Brain (tissue), 1 donor: ENCODE data around the genes TWSG1 and TXNDC2.

DNA sequence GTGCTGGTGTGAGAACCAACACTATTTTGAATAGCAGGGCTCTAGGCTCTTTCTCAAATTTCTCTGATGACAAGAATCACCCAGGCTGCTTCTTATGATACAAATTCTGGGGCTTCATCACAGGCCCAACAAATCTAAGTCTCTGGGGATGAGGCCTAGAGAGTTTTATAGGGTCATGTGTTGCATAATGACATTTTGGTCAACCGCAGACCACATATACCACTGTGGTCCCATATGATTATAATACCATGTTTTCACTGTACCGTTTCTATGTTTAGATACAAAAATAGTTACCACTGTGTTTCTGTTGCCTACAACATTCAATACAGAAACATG is 485.0 kb downstream of the PTPRM start:
- RRBS: no CpG with 5 or more reads among the region's 2 CpGs

DNA sequence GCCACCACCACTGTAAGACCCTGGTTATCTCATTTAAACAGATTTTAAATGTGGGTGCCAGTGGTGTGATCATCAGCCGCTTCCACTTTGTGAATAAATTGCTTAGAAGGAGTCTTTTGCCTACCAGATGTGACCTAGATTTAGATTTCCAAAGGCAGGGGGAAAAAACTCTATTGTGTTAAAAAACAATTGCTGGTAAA is 466.4 kb upstream of the RAB12 start:
- RRBS: no CpG with 5 or more reads among the region's 1 CpG

DNA sequence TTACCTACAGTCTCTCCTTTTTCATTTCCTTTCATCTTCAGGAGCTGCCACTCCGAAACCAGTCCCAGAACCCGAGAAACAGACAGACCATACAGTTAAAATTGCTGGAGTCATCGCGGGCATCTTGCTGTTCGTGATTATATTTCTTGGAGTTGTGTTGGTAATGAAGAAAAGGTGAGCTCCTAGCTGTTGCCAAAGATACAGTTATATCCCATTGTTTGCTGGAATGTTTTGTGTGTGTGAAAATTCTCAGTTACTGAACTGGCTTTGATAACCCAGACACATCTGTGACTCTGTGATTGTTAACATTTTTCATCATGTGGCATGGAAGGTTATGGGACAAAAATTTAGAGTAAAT is 465.7 kb upstream of the RAB12 start:
- RRBS: no CpG with 5 or more reads among the region's 5 CpGs

DNA sequence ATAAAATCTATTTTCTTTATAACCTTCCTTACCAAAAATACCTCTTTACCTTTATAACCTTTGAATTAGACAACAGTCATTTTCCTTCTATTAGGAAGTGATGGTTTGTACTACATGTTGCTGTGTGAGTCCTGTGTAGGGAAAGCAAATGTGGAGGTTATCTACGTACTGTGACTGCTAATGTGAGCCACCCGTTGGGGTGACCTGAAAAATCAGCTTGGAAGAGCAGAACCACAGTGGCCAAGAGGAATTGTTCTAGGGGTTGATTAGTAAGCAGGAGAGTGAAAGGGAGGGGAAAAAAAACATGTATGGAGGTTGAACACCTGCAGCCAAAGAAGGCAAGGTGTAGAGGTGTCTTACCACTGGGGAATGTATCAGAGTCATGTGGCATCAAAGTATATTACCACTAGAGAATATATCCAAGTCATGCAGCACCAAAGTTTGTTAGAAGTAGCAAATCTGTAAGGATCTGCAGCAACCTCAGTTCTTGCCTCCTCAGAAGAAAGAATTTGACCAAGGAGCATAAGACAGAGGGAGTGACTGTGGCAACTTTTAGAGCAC is 429.3 kb upstream of the RAB12 start:
- RRBS: no CpG with 5 or more reads among the region's 2 CpGs

DNA sequence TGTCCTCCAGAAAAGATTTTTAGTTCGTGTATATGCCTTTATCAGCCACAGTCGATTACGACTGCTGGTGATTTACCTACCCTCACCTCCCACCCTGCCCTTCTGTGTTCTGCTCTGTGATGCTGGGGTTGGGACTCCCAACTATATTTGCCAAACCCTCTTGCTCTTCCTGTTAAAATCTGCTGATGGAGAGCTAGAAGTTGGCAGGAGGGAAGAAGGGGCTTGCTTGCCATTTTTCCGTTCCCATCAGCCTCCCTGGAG is 30.7 kb downstream of the RAB12 start:
- RRBS: no CpG with 5 or more reads among the region's 4 CpGs

DNA sequence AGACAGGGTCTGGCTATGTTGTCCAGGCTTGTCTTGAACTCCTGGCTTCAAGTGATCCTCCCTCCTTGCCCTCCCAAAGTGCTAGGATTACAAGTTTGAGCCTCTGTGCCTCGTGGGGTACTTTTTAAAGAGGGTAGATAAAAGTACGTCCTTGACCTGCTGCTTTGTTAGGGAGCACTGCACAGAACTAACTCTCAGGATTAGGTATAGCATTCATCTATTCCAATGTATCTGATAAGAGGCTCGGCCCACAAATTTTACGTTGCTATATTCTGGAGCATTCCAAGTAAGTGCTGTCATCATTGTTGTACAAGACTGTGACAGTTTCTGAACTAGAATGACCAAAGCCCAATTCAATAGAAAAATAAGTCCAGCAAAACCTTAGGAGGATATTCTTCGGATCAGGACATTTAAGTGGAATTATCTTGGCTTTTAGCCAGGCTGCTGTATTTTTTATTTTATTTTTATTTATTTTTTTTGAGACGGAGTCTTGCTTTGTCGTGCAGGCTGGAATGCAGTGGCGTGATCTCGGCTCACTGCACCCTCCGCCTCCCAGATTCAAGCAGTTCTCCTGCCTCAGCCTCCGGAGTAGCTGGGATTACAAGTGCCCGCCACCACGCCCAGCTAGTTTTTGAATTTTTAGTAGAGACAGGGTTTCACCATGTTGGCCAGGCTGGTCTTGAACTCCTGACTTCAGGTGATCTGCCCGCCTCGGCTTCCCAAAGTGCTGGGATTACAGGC is 4.2 kb downstream of the MTCL1 start:
- RRBS: no CpG with 5 or more reads among the region's 15 CpGs

- RRBS: no CpG with 5 or more reads among the region's 3 CpGs
Measured at GRCh38 chr18:8755481-8755870, 50.1 kb downstream of the MTCL1 start.

GRCh38 chr18:8951609-8952020 is 150.9 kb upstream of the NDUFV2 start:
- RRBS: no CpG with 5 or more reads among the region's 2 CpGs

DNA sequence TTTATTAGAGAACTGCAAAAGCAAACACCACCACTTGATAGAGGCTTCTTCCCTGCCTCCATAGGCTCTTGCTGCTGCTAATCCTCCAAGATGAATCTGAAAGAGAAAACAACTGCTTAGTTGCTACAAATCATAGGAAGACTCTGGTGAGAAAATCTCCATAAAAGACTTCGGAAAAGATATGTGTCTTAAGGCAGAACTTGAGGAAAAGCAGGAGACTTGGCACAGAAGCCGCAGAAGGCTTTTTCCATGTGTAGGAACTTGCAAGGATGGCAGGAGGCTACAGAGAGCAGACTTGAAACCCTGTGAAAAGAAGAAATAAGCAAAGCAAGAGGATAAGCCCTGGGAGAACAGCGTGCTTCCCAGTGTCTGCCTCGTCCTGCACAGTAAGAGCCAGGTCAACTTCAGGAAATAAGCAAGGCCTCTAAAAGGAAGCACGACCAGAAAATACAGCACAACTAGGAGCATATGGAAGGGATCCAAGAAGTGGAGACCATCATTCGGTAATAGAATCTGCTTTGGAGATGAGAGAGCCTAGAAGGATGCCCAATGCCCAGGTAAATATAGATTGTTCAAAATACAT is 128.2 kb upstream of the NDUFV2 start:
- RRBS: no CpG with 5 or more reads among the region's 6 CpGs

GRCh38 chr18:9017138-9018195 is 85.0 kb upstream of the NDUFV2 start:
- RRBS: no CpG with 5 or more reads among the region's 40 CpGs

- RRBS: no CpG with 5 or more reads among the region's 10 CpGs
Measured at GRCh38 chr18:9110396-9111009, 8.0 kb downstream of the NDUFV2 start.

- RRBS: 2% methylated on average over 57 of the region's 114 CpGs
Measured at GRCh38 chr18:9334321-9335432, at the start of gene TWSG1. Gene TWSG1, plus strand, starts transcription at chr18:9334773.

DNA sequence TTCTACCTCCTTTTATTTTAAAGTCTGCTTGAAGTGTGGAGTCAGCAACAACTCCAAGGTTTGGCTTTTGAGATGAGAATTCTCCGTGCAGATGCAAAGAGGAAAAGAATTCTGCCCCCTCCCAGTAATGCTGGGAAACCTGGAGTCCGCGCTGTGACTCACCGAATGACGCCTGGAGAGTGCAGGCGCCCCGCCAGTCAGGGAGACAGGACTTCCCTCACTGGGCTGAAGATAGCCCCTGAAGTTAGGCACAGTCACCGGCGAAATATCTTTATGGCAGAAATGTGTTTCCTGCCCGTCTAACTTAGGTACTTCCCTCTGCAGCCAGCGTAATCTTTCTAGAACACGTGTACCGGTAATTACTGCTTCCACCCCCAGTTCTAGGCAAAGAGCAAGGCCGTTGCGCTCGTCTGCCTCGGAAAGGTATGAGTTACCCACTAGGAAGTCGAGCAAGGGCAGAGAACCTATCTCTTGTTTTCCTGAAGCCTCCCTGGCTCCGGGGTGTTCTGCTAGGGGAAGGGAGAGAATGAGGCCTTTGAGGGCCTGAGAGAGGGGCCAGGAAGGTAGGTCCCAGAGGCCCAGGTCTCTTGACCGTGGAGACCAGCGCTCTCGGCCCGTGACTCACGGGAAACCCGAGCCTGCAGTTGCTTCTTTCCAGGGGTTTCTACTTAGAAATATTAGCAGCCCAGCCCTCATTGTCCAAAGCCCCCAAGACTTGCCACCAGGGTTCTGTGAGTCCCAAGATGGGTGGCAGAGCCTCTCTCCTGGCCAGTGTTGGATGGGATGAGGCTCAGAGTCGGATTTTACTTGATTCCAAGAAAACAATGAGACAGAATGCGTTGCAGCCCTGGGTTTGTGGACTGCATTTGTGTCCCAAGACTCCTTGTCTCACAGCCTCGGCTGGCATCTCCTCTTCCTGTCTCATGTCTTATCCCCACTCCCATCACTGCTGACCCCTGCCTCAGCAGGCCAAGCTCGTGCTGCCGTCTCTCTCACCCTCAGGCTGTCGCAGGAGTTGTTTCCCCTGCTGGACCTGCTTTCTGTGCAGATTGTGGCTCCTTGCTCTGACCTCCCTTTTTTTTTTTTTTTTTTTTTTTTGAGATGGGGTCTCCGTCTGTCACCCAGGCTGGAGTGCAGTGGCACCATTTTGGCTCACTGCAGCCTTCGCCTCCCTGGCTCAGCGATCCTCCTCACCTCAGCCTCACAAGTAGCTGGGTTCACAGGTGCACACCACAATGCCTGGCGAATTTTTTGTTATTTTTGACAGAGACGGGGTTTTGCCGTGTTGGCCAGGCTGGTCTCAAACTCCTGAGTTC is 70.3 kb downstream of the TWSG1 start:
- RRBS: 87% methylated on average over 6 of the region's 37 CpGs

DNA sequence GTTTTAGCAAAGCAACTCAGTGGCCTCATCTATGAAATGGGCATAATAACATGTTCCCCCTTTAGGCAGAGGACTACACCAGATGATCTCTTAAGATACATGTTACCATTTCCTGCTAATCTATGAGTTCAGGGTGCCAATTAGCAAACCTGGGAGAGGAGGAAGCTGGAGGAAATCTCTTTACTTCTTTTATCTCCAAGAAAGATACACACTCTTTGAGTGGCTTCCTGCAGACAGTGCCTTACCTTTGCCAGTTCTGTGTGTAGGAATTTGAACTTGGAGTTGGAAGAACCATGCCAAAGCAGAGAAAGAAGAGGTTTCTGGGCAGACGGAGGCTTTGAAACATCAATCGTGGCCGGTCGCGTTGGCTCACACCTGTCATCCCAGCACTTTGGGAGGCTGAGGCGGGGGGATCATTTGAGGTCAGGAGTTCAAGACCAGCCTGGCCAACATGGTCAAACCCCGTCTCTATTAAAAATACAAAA is 2.2 kb downstream of the RAB31 start:
- RRBS: no CpG with 5 or more reads among the region's 7 CpGs

- RRBS: no CpG with 5 or more reads among the region's 4 CpGs
Measured at GRCh38 chr18:9730559-9731103, 22.5 kb downstream of the RAB31 start.

DNA sequence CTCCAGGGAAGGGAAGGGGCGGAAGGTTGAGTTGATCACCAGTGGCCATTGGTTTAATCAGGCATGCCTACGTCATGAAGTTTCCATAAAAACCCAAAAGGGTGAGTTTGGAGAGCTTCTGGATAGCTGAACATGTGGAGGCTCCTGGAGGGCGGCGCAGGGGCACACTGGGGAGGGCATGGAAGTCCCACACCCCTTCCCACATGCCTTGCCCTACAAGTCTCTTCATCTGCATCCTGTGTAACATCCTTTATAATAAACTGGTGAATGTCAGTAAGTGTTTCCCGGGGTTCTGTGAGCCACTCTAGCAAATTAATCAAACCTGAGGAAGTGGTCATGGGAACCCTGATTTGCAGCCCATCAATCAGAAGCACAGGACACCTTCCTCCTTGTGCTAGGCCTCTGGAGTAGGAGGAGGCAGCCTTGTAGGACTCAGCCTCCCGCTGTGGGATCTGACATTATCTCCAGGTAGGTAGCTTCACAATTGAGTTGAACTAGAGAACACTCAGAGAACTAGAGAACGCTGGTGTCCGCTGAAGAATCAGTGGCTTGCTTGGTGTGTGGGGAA is 30.4 kb downstream of the RAB31 start:
- RRBS: no CpG with 5 or more reads among the region's 8 CpGs

- RRBS: no CpG with 5 or more reads among the region's 13 CpGs
Measured at GRCh38 chr18:9775013-9775751, 67.1 kb downstream of the RAB31 start.

DNA sequence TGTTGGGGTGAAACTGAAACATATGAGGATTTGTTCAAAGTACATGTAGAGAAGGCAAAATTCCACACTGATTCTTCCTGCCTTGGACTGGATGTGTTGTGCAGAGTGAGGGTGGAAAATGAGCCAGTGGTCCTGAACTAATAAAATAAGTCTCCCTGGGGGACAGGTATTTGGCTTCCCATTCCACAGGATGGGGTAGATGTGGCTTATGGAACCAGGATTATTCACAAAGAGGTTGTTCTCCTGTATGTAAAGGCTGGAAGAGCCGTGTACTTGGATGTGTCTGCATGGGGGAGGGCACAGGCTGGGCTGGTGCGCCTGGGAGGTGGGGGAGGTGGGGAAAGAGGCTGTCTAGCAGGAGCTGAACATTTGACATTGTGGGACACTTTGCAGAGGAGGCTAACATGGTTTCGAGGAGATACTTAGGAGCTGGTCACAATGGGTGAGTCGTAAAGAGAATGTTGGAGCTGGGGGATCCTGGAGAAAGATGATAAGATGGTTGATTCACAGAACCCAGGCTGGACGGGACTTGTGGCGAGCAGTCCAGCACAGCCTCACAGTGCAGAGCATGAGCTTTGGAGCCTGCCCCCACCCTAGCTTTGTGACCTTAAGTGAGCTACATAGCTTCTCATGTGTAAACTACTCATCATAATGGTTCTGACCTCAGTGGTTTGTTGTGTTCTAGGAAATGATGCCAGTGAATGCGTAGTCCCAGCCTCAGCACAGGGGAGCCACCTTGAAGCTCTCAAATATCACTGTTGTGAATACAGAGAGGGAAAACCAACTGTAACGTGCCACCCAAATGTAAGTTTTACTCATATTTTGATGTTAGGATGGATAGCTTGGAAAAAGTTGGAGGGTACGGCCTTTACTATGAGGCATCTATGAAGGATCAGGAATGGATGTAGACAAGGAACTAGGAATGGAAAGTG is at the start of gene TXNDC2:
TXNDC2 (plus strand) TSS at position 697 of the 932 bp plus-strand sequence.
- RRBS: no CpG with 5 or more reads among the region's 9 CpGs

- RRBS: no CpG with 5 or more reads among the region's 8 CpGs
Measured at GRCh38 chr18:9936330-9937217, 22.8 kb downstream of the VAPA start.

DNA sequence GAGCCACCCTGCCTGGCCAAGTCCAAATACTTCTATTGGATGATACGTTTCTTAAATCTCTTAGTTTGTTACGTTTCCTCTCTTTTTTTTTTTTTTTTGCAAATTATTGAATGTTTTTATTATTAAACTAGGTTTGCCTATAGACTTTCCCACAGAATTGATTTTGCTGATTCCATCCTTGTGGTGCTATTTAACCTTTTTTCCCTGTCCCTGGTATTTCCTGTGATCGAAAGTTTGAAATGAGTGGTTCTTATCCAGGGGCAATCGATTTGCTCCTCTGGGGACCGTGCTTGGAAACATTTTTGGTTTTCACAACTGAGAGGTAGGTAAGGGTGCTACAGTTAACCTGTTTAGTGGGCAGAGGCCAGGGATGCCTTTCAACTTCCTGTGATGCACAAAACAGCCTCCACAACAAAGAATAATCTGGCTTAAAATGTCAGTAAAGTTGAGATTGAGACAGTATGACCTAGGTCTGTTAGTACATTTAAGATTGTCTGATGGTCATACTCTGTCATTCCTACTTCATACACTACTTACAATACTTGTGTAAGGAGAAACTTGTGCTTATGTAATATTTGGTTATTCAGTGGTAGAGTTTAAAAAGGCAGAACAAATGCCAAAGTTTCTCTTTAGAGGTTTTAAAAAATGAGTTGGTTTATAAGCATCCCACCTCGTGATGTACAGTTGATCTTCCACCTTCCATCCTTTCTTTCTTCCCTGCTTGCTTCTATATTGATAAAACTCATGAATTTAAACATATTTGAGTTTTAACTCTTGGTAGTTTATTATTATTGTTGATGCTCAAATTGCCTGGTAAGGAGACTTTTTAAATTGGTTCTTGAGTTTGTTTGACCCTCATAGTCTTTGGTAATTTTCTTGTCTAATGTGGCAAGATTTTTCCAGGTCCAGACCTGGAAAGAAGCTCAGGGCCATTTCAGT is 25.9 kb downstream of the VAPA start:
- RRBS: no CpG with 5 or more reads among the region's 6 CpGs